Subcutaneous preadipocyte (primary cell): ENCODE data around the genes SUPT5H, SERTAD1, ITPKC and CYP2F1.

GRCh38 chr19:39436051-39436385 lies 269 bp upstream of the RPS16 start:
- CAGE, long polyA plus RNA = no peak

GRCh38 chr19:39445154-39446270 lies at the start of gene SUPT5H:
Gene SUPT5H (plus strand): TSS chr19:39445582.
- CAGE, long polyA plus RNA = start-site peak on the plus strand at chr19:39445553-39445676, 682 and 110 reads in 2 replicates

DNA sequence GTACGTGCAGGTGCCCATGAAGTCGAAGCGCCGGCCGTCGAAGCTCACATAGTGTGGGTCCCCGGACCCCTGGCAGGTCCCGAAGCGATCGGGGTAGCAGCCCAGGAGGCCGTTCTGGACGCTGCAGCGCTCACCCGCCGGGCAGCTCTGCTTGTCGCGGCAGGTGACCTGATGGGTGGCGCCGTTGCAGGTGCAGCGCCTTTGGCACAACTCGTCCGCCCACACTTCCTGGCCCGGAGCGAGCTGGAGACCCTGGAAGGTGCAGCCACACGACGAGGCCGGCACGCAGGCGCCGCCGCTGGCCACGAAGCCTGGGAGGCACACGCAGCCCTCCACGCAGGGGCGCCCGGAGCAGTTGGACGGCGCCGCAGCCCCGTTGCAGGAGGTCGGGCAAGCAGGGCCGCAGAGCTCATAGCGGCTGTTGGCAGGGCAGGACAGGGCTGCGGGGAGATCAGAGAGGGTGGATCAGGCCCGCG lies 55.6 kb upstream of the PSMC4 start:
- CAGE, long polyA plus RNA = no peak

GRCh38 chr19:40225258-40225802 lies 1.2 kb downstream of the CCNP start:
- CAGE, long polyA plus RNA = no peak

DNA sequence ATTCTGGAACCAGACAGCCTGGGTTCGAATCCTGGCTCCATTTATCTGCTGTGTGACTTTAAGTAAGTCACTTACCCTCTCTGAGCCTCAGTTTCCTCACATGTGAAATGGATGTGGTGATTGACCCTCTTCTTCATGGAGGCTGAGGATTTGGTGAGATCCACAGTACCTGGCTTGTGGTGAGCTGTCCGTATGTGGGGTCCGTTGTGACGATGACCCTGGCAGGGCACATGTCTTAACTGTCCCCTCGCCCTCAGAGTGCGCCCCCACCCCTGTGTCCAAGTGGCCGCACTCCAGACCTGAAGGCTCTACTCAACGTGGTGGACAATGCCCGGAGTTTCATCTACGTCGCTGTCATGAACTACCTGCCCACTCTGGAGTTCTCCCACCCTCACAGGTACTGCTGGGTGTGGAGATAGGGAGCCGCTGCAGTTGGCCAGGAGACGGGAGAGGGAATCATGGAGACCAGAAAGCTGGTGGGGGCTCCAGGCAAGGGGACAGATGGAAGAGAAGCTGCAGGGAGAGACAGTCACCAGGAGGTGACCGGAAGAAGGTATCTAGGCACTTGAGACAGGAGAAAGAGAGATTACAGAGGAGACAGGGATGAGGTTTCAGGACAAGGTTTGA lies 15.6 kb downstream of the HIPK4 start:
- CAGE, long polyA plus RNA = no peak

GRCh38 chr19:40403313-40403850 lies 9.8 kb downstream of the PRX start:
- CAGE, long polyA plus RNA = no peak

- CAGE, long polyA plus RNA = no peak
Observed at GRCh38 chr19:40414687-40415249, 1.6 kb upstream of the PRX start.

DNA sequence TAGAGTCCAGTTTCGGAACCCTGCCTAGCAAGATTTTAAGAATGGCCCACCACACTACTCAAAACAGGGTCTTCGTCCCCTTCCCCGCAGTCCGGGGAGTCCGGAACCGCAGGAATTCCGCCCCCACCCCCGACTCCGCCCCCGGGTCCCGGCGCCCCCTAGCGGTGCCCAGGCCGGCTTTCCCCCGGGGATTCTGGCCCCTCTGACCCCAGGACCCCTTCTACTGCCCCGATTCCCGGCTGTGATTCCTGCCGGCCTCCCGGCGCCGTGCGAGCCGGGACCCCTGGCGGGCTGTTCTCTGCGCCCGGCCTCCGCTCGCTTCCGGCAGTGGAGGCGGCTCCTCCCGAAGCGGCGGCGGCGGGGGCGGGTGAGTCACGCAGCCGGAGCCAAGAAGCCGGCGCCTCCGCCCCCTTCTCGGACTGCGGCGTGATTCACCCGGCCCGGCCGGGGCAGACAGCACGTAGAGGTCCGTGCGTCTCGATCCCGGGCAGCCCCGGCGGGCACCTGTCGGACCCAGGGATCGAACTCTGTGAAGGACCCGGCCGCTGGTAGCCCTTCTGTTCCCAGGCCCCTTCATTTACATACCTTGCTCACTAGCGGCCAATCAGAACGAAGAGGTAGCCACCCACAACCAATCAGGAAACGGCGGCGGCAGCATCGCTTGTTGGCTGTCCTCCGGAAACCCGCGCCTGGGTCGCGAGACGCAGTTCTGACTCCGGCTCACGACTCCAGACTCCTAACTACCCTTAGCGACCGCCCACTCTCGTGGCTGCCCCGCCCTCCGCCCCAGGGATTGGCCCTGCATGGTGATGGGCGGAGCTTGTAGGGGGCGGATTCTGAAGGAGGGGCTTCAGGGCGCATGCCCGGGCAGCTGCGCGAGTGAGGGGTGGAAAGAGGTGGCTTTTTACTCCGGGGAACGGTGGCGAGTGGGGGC lies at the start of gene SERTAD1:
Gene SERTAD1, minus strand, starts transcription at position 711 of the 934 bp plus-strand sequence.
- CAGE, long polyA plus RNA = start-site peak on the minus strand centred at position 726 of the sequence, 33 bp wide, 728 and 195 reads in 2 replicates

- CAGE, long polyA plus RNA = no peak
Observed at GRCh38 chr19:40609470-40610330, 8.5 kb downstream of the LTBP4 start.

DNA sequence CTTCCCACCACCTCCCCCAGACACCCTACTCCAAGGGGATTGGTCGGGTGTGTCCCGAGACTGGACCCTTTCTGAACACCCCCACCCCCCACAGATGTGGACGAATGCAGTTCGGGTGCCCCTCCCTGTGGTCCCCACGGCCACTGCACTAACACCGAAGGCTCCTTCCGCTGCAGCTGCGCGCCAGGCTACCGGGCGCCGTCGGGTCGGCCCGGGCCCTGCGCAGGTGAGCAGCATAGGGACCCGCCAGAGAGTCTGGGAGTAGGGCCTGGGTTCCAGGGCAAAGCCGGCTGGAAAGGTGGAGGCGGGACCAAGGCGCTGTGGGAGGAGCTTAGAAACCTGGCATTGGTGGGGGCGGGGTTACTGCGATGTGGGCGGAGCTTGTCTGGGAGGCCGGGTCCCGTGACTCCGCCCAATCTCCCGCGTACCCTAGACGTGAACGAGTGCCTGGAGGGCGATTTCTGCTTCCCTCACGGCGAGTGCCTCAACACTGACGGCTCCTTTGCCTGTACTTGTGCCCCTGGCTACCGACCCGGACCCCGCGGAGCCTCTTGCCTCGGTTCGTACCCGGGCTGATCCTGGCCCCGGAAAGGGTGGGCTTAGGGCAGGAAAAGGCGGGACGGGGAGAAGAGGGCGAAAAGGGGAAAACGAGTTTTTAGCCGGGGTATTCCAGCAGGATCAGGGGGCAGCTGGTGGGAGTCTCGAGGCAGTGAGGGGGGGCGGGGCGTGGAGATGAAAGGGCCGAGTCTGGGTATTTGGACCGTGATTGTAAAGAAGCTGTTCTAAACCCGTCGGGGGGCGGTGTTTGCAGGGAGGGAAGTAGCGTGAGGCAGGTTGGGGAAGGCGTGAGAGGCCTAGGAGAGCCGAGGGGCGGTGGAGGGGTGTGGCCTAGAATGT lies 12.1 kb downstream of the LTBP4 start:
- CAGE, long polyA plus RNA = no peak

GRCh38 chr19:40619682-40620533 lies 18.7 kb downstream of the LTBP4 start:
- CAGE, long polyA plus RNA = no peak

DNA sequence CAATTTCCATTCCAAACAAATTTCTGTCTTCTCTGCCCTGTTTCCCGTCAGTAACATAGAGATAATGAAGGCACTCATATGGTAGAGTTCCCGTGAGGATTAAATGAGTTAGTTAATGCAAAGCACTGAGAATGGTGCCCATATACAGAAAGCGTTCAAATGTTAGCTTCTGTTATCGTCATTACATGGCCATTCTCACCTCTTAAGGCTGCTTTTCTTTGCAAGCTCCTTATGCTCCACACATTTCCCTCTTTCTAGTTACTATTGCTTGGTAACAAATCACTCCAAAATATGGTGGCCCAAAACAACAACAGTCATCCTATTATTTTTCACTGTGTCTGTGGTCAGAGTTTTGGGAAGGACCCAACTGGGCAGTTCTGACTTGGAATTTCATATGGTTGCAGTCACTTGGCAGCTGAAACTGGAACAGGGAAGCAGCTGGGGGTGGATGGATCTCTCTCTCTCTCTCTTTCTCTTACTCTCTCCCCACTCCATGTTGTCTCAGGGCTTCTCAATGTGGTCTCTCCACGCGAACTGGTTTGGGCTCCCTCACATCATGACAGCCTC lies 39.8 kb downstream of the NUMBL start:
- CAGE, long polyA plus RNA = no peak

GRCh38 chr19:40686717-40687398 lies 3.6 kb downstream of the NUMBL start:
- CAGE, long polyA plus RNA = no peak

DNA sequence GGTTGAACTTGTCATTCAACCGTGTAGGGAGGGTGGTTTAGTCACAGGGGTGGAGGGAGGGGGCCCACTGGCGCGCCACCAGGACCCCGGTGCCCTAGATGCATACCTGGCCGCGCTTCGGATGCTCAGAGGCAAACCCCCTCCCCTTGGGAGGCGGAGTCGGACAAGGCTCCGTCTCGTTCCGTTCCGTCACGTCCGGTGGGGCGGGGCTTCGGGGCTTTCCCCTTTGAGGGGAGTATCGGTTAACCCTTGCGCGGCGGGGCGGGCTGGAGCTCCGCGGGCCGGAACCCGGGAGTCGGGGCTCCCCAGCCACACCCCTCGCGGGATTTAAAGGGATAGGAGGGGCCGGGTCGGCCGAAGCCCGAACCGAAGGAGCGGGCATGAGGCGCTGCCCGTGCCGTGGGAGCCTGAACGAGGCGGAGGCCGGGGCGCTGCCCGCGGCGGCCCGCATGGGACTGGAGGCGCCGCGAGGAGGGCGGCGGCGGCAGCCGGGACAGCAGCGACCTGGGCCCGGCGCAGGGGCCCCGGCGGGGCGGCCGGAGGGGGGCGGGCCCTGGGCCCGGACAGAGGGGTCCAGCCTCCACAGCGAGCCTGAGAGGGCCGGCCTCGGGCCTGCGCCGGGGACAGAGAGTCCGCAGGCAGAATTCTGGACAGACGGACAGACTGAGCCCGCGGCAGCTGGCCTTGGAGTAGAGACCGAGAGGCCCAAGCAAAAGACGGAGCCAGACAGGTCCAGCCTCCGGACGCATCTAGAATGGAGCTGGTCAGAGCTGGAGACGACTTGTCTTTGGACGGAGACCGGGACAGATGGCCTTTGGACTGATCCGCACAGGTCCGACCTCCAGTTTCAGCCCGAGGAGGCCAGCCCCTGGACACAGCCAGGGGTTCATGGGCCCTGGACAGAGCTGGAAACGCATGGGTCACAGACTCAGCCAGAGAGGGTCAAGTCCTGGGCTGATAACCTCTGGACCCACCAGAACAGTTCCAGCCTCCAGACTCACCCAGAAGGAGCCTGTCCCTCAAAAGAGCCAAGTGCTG lies at the start of gene ITPKC:
Gene ITPKC, plus strand, starts transcription at position 357 of the 1,038 bp plus-strand sequence.
- CAGE, long polyA plus RNA = no peak

DNA sequence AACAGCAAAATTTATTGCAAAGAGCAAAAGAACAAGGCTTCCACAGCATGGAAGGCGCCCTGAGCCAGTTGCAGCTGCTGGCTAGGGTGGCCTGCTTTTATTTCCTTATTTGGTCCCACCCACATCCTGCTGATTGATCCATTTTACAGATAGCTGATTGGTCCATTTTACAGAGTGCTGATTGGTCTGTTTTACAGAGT lies 4.2 kb upstream of the MIA start:
- CAGE, long polyA plus RNA = no peak

DNA sequence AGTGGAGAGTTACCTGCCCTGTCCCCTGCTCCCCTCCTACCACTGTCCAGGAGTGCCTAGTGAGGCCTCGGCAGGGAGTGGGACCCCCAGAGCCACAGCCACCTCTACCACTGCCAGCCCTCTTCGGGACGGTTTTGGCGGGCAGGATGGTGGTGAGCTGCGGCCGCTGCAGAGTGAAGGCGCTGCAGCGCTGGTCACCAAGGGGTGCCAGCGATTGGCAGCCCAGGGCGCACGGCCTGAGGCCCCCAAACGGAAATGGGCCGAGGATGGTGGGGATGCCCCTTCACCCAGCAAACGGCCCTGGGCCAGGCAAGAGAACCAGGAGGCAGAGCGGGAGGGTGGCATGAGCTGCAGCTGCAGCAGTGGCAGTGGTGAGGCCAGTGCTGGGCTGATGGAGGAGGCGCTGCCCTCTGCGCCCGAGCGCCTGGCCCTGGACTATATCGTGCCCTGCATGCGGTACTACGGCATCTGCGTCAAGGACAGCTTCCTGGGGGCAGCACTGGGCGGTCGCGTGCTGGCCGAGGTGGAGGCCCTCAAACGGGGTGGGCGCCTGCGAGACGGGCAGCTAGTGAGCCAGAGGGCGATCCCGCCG lies 1.8 kb downstream of the EGLN2 start:
- CAGE, long polyA plus RNA = no peak

GRCh38 chr19:40802626-40803340 lies 3.8 kb downstream of the EGLN2 start:
- CAGE, long polyA plus RNA = no peak

- CAGE, long polyA plus RNA = no peak
Observed at GRCh38 chr19:41114240-41114724, at the start of gene CYP2F1. Gene CYP2F1 (plus strand): TSS chr19:41114432.

GRCh38 chr19:41297584-41298645 lies 12.1 kb upstream of the CCDC97 start:
- CAGE, long polyA plus RNA = no peak

GRCh38 chr19:41298881-41299614 lies 10.9 kb upstream of the CCDC97 start:
- CAGE, long polyA plus RNA = no peak